PFSK-1 (cell line): ENCODE data around the genes STAMBPL1 and IFIT1.

- RRBS: no CpG with 5 or more reads among the region's 2 CpGs
Measured at GRCh38 chr10:88104193-88104575, 240.8 kb downstream of the PTEN start.

- RRBS: no CpG with 5 or more reads among the region's 5 CpGs
Measured at GRCh38 chr10:88475007-88475508, 108.1 kb downstream of the RNLS start.

DNA sequence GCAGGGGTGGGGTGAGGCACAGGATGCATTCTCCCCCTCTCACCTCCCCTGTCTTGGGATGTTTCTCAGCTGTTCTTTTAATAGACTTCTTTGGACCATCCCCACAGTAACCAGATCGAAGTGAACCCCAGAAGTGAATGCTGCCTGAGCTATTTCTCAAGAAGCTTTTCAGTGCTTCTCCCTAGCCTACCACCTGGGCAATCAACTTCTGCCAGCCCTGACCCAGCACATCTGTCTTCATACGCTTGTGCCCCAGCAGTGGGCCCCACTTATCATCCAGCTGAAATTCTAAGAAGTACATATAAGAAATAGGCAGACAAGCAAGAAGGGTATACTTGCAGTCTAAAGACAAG lies 83.6 kb downstream of the RNLS start:
- RRBS: no CpG with 5 or more reads among the region's 2 CpGs

GRCh38 chr10:88728362-88729004 lies 22.4 kb downstream of the LIPK start:
- RRBS: no CpG with 5 or more reads among the region's 23 CpGs

- RRBS: no CpG with 5 or more reads among the region's 3 CpGs
Measured at GRCh38 chr10:88839932-88840607, 11.6 kb downstream of the ANKRD22 start.

DNA sequence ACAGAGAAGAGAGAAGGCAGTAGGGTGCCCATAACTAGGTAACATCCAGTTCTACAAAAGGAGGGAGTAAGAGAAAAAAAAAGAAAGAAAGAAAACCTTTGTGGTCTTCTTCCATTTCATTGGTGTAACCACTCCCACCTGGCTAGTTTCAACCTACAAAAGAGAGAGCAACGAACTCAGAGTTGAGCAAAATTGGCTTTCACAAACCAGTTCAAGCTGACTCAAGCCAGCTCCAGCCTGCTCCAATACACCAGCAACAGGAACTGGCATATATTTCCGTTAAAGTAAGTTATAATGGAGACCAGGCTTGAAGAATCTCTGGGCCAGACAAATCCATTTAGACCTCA lies 10.4 kb downstream of the ANKRD22 start:
- RRBS: no CpG with 5 or more reads among the region's 2 CpGs

- RRBS: 1% methylated on average over 23 of the region's 99 CpGs
Measured at GRCh38 chr10:88879847-88880955, at the start of gene STAMBPL1. TSS of gene STAMBPL1 (plus strand) at chr10:88880245.

DNA sequence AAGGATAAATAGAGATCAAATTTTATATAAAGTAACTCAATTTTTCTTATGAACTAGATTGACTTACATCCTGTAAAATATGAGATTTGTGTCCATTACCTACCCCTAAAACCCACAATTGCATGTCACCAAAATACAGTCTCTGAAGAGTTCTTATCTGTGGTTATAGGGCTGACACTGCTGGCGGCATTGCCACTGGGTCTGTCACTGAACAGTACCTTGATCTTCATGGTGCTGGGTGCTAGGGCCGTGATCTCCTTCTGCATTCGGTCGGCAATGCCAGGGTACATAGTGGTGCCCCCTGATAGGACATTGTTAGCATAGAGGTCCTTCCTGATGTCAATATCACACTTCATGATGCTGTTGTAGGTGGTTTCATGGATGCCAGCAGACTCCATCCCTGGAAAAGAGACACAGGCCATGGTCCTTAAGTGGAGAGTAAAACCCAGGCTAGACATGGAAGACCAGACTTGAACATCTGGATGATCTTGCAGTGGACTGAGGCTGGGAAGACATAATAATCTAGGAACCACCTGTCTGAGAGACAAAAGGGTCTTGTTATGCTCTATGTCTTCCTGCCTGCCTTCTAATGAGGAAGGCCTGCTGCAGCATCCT lies 14.6 kb downstream of the ACTA2 start:
- RRBS: no CpG with 5 or more reads among the region's 4 CpGs

- RRBS: no CpG with 5 or more reads among the region's 6 CpGs
Measured at GRCh38 chr10:88971538-88972159, 18.9 kb upstream of the FAS start.

GRCh38 chr10:88982801-88983125 lies 7.8 kb upstream of the FAS start:
- RRBS: no CpG with 5 or more reads among the region's 3 CpGs

- RRBS: no CpG with 5 or more reads among the region's 2 CpGs
Measured at GRCh38 chr10:89342461-89343215, 14.8 kb downstream of the IFIT3 start.

- RRBS: no CpG with 5 or more reads among the region's 9 CpGs
Measured at GRCh38 chr10:89392113-89392830, at the start of gene IFIT1. TSS of gene IFIT1 (plus strand) at chr10:89392623.

- RRBS: no CpG with 5 or more reads among the region's 3 CpGs
Measured at GRCh38 chr10:89403853-89404556, 10.4 kb upstream of the IFIT5 start.

DNA sequence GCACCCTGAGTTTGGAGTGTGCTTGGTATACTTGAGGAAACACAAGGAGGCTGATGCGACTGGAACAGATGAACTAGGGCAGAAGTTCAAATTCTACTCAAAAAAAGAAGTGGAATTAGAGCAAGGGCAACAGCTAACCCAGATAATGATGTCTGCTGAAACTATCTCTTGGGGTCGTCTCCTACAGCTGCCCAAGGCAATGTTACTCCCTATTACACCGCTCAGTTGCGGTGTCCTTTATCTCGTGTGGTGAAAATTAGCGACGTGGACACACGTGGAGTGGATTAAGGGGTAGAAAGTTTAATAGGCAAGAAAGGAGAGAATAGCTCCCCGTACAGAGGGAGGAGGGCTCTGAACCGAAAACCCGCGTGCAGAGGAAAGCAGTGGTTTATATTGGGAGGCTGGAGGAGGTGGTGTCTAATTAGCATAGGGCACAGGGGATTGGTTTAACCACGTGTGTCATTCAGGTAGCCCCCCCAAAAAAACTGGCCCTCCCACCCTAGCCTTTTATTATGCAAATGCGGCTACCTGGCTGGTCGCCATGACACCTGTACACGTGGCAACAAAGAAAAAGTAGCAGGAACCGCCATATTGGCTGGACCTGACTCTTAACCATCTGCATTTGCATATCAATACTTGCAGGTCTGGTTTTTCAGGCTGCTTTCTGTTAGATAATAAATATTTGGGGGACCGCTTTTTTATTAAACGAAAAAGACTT lies 23.3 kb upstream of the SLC16A12 start:
- RRBS: no CpG with 5 or more reads among the region's 19 CpGs

- RRBS: no CpG with 5 or more reads among the region's 3 CpGs
Measured at GRCh38 chr10:89699791-89700226, 1.6 kb upstream of the KIF20B start.

- RRBS: 72% methylated on average over 8 of the region's 28 CpGs
Measured at GRCh38 chr10:89836668-89837323, 135.4 kb downstream of the KIF20B start.

DNA sequence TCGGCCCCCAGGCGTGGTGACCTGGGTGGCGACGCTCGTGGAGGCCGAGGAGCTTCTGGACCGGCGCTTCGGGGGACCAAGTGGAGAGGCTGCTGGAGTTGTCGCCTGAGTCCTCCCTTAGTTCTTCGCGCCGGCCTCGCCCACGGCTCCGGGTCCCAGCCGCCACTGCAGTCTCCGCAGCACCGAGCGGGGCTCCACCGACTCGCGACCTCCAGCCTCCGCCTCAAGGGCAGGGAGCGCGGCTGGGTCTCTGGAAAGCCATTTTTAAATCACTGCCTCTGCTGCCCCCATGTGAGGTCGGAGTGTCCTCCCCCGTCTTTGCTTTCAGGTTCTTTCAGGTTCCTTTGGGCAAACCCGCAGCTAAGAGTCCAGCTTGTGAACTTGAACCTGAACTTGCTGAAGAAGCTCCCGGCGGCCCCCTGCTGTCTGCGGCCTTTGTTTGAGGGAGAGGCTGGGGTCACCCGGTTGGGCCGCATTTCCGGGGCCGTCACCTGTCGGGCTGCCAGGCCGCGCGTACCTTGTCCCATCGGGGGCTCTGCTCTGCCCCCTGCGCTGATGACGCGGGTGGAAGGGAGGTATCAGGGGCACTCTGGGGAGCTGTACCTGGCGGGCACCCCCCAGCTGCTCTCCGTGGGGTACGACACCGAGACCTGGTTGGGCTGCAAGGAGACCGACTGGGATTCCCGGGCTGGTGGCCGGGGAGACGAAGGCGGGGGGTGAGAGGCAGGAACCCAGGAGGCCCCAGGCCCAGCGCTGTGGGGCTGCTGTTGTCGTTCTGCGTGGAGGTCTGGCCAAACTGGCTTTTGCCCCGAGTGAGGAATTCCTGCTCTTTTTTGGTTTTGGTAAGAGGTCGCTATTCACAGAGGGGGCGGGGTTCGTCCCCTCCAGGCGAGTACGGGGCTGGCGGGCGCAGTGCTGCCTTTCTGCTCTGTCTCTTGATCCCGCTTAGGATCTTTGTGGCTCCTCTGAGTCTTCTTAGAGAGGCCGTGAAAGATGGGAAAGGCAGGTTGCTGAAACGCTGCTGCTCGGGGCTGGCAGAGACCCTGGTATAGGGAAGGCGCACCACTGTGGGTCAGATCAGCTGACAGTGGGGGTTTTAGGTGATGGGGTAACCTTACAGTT lies 136.3 kb downstream of the KIF20B start:
- RRBS: 80% methylated on average over 17 of the region's 69 CpGs

GRCh38 chr10:90916671-90917444 lies 4.0 kb downstream of the ANKRD1 start:
- RRBS: no CpG with 5 or more reads among the region's 6 CpGs

DNA sequence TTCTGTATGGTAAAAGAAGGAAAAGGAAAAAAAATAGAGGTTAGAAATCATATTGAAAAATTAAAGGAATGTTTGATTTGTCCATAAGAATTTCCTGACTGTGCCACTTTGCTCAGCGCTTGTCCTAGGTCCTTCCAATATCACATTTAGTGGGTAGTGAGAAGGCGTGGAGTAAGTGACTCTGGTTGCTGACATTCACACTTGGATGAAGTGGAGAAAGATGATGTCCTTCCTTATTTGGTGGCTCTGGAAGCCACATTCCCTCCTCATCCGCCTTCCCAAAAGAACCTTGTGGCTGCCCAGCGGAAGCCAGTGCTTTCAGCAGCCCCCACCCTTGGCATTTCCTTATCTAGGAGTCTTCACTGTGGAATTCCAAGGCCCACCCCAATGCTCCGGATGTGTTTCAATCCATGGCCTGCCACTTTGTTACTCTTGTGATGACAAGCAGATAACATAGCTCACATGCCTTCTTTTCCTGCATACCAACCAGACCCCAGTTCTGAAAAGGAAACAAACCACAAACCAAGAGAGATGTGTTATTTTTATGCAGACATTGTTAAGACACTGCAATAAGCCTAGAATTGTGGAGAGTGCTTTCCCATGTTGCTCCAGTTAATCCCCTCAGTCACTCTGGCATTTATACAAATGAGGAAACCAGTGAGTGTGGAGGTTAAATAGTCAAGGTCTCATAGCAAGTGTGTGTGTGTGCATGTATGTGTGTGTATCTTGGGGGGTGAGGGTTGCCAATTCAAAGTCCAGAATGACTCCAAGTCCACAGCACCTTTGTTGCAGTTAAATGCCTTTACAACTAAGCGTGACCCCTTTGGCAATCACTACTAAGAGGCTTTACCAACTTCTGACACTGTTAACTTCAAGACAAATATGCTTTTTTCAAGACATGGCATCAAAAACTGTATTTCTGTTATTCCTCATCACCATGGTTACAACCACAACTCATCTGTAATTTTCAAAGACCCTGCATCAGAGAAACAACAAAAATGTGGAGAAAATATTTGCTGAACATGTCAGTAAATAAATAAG lies 10.3 kb upstream of the ANKRD1 start:
- RRBS: no CpG with 5 or more reads among the region's 6 CpGs

- RRBS: no CpG with 5 or more reads among the region's 4 CpGs
Measured at GRCh38 chr10:91088074-91088704, 132.3 kb upstream of the PCGF5 start.